Mammary epithelial cell (primary cell): Measurements from ENCODE around the gene SMAD5.

DNA sequence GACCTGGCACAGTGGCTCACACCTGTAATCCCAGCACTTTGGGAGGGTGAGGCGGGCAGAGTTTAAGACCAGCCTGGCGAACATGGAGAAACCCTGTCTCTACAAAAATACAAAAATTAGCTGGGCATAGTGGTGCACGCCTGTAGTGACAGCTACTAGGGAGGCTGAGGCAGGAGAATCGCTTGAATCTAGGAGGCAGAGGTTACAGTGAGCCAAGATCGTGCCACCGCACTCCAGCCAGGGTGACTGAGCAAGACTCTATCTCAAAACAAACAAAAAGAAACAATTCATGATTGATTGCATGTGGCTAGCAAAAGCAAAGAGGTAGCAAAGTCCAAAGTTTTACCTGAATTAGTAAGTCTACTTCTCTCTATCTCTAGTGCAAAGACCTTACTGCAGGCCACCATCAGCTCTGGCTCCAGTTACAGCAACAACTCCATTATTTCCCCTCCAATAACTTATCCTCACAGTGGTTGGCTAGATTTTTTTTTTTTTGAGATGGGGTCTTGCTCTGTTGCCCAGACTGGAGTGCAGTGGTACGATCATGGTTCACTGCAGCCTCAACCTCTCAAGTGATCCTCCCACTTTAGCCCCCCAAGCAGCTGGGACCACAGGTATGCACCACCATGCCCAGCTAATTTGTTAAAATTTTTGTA, 6.1 kb upstream of the SAR1B start:
- CAGE, long polyA plus RNA = no peak
- RRBS = no CpG with 5 or more reads among the region's 7 CpGs

DNA sequence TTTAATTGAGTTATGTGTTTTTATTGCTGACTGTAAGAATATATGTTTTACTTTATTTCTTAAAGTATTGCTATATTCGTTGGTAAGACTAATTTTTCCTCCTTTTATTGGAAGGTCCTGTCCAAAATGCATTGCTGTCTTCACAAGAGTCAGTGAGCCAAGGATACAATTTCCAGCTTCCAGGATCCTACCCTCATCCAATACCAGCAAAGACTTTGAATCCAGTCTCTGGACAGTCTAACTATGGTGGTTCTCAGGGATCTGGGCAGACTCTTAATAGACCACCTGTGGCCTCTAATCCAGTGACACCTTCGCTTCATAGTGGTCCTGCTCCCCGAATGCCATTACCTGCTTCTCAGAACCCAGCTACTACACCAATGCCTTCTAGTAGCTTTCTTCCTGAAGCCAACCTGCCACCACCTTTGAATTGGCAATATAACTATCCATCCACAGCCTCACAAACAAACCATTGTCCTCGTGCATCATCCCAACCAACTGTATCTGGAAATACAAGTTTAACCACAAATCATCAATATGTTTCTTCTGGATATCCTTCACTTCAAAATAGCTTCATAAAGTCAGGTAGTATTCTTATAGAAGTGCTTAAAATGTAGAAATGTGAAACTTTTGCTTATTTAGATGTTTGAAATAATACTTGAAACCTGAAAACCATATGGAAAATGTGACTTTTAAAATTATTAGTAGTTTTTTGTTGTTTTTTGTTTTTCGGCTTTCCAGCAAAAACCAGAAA, 12.6 kb downstream of the SEC24A start:
- CAGE, long polyA plus RNA = no peak
- RRBS = no CpG with 5 or more reads among the region's 5 CpGs

DNA sequence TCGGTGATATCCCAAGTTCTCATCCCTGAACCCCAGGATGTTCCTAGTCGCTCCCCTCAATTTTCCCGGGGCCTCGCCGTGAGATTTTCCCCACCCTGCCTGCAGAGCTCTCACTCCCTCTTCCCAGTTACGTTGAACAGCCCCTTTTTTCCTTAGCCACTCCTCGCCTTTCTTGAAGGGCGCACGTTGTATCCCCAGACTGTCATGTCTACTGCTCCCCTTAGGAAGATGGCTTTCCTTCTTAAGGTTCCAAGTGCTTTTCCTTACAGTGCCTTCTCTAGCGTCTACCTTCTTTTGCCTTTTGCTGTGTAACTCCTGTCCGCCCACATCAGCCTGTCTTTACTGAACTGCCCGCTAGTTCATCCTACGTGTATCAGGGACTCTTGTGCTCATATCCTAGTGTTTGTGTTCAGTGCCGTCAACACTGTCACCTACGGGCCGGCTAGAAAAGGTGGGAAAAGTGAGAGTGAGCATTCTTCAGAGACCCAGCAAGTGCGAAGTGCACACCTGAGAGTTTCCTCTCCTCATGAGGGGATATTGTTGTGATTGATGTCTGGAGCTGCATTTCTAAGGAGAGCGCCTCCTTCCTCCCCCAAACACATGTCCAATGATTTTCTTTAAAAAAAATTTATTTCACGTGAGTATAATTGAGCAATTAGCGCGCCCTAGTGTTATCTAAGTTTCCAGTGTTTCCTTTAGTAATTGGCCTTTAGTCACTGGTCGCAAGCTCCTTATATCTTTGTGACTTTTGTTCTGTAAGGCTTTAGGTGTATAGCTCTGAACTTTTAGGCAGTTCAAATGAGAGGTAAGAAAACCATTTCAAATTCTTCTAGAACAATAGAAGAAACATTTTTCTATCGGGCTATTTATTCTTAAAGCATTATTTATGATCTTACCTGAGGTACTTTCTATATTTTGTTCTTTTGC, 843 bp downstream of the CAMLG start:
- CAGE, long polyA plus RNA = no peak
- RRBS = no CpG with 5 or more reads among the region's 23 CpGs

DNA sequence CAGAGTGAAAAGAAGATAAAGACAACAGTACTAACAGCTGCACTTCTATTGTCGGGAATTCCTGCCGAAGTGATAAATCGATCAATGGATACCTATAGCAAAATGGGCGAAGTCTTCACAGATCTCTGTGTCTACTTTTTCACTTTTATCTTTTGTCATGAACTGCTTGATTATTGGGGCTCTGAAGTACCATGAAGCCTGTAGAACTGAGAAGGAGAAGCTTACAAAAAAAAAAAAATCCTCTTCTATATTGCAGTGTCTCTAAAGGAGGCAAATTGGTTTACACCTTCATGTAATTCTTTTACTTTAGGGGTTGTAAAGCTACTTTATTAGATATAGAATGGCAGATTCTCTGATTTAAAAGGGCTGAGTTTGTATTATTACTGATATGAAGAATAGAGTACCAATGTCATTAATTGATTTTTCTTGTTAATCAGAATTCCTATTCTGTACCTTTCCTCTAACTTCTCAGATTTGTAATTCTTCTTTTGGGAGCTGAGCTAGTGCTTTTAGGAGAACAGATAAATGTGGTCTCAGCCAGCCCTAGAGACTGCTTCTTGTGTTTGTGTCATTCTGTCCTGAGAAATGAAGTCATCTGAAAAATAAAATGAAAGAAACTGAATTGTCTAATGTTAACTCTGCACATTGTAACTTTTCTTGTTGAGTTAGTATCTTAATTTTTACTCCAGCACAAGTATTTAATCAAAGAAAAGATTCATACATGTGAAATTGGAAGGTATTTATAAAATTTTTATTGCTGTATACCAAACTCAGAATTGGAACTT, 7.6 kb upstream of the DDX46 start:
- CAGE, long polyA plus RNA = no peak
- RRBS = no CpG with 5 or more reads among the region's 4 CpGs

GRCh38 chr5:134798055-134798315, 39.4 kb downstream of the DDX46 start:
- CAGE, long polyA plus RNA = no peak
- RRBS = no CpG with 5 or more reads among the region's 7 CpGs

- CAGE, long polyA plus RNA = no peak
- RRBS = no CpG with 5 or more reads among the region's 12 CpGs
These were observed 20.0 kb upstream of the PITX1 start for GRCh38 chr5:135053797-135054657.

DNA sequence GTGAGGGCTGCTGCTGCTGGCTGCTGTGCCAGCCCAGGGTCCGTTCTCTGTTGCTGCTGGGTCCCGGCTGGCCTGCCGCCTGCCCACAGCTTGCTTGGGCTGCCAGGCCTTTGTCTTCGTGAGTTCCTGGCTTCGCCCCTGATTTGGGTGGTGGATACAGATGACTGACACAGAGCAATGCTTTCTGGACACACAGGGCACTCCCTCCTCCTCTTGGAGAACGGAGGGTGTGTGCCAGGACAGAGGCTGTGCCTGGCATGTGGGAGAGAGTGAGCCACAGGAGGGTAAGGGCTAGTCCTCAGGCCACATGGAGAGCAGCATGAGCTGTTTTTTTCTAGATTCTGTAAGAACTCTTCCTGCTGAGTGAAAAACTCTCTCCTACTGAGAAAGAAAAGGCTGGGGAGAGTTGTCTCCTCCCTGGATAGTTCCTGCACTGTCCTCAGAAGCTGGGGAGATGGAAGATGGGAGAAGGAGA, 166.0 kb downstream of the MACROH2A1 start:
- CAGE, long polyA plus RNA = no peak
- RRBS = no CpG with 5 or more reads among the region's 6 CpGs

- CAGE, long polyA plus RNA = no peak
- RRBS = no CpG with 5 or more reads among the region's 7 CpGs
These were observed 60.4 kb downstream of the MACROH2A1 start for GRCh38 chr5:135338499-135339119.

GRCh38 chr5:135376428-135377062, 22.5 kb downstream of the MACROH2A1 start:
- CAGE, long polyA plus RNA = no peak
- RRBS = no CpG with 5 or more reads among the region's 11 CpGs

- CAGE, long polyA plus RNA = no peak
- RRBS = no CpG with 5 or more reads among the region's 1 CpG
These were observed 12.1 kb downstream of the MACROH2A1 start for GRCh38 chr5:135386970-135387353.

- CAGE, long polyA plus RNA = no peak
- RRBS = 78% methylated on average over 3 of the region's 10 CpGs
These were observed 6.8 kb upstream of the TIFAB start for GRCh38 chr5:135458820-135459536.

GRCh38 chr5:136067269-136067731, 38.5 kb downstream of the TGFBI start:
- CAGE, long polyA plus RNA = no peak

- CAGE, long polyA plus RNA = no peak
- RRBS = 1% methylated on average over 11 of the region's 47 CpGs
These were observed at the start of gene SMAD5 for GRCh38 chr5:136132521-136132975. SMAD5 (plus strand) TSS chr5:136132845.

- CAGE, long polyA plus RNA = no peak
- RRBS = no CpG with 5 or more reads among the region's 2 CpGs
These were observed 80.9 kb upstream of the SMIM32 start for GRCh38 chr5:136273906-136274242.

- CAGE, long polyA plus RNA = no peak
- RRBS = no CpG with 5 or more reads among the region's 1 CpG
These were observed 310.9 kb upstream of the TRPC7 start for GRCh38 chr5:136676097-136676725.

GRCh38 chr5:137224043-137224374, 275.1 kb downstream of the SPOCK1 start:
- CAGE, long polyA plus RNA = no peak

DNA sequence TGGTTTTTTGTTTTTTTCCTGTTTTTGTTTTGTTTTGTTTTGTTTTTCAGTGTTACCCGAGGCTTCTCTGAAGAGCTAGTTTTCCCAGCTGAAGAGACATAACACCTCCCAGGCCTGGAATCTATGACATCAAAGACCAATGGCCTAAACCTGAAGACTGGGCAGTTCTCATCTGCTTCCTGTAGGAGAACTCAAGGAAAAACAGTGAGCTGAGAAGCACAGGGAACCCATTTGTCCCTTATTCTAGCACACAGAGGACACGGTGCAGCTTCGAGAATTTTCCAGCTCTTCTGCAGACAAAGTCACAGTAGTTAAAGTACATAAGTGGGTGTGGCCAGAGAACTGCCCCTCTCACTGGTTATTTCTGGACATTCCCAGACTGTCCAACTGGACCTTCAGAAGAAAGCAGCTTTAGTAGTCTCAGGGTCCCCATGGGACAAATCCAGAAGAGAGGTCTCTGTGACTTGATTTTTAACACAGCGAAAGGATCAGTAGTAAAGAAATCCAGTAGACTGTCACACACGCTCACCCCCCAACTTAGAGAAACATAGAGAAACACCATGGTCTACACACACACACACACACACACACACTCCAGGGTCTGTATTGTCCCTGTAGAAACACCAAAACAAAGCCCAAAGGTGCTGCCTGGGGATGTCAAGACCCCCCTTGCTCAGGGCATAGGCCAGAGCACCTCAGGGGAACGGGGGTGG, 114.5 kb downstream of the KLHL3 start:
- CAGE, long polyA plus RNA = no peak
- RRBS = no CpG with 5 or more reads among the region's 6 CpGs

DNA sequence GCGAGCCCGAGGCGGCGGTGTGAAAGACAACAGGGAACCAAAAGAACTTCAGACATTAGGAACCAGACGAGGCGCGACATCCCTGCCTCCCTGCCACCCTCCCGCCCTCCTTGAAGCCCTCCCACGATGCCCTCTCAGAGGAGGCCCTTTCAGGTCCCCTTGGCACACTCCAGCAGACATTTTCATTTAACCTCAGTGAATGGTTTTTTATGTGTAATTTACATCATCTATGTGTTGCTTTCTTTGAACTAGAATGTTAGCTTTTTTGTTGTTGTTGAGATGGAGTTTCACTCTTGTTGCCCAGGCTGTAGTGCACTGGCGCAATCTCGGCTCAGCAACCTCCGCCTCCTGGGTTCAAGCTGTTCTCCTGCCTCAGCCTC, 1.0 kb upstream of the HNRNPA0 start:
- CAGE, long polyA plus RNA = no peak
- RRBS = no CpG with 5 or more reads among the region's 12 CpGs

- CAGE, long polyA plus RNA = no peak
These were observed 30.0 kb upstream of the MYOT start for GRCh38 chr5:137837754-137838049.

DNA sequence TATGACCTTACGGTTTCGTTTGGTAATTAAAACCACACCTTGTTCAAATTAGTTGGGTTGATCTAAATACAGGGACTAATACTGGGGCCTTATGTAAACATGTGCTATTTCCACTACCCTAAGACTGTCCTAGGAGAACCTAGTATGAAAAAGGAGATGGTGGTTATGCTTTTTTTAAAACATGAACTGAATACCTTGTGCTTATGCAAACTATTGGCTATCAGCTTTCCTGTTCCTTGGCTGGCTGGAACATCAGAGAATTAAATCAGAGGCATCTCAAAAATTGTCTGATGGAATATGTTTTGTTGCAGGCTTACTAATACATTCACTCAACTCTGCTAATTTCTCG, 3.9 kb downstream of the MYOT start:
- CAGE, long polyA plus RNA = no peak
- RRBS = no CpG with 5 or more reads among the region's 3 CpGs